ENCODE results near the genes SLC22A3 and LPA.

GRCh38 chr6:159126508-159127022 lies 42.6 kb upstream of the FNDC1 start:
- RRBS = no CpG with 5 or more reads among the region's 5 CpGs

- RRBS = no CpG with 5 or more reads among the region's 16 CpGs
Measured at GRCh38 chr6:159680775-159681906, 11.9 kb downstream of the SOD2 start.

DNA sequence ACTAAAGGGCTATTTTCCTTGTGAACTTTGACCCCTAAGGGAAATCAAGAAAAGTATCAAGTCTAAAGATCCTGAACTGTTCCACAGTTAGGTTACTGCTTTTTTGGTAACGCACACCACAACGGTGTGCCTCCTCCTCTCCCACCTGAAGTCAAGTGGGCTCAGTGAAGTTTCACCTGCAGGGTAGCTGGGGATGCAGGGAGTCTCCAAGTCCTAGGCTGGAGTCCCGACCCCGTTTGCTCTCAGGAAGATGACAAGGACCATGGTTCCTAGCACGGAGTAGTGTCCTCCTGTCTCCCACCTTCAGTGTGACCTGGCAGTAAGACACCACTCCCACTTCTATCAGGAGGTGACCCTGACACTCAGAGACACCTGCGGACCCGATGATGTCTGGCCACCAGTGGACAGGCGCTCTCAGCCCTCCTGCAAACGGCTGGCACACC lies 1.2 kb downstream of the SOD2 start:
- RRBS = no CpG with 5 or more reads among the region's 9 CpGs

DNA sequence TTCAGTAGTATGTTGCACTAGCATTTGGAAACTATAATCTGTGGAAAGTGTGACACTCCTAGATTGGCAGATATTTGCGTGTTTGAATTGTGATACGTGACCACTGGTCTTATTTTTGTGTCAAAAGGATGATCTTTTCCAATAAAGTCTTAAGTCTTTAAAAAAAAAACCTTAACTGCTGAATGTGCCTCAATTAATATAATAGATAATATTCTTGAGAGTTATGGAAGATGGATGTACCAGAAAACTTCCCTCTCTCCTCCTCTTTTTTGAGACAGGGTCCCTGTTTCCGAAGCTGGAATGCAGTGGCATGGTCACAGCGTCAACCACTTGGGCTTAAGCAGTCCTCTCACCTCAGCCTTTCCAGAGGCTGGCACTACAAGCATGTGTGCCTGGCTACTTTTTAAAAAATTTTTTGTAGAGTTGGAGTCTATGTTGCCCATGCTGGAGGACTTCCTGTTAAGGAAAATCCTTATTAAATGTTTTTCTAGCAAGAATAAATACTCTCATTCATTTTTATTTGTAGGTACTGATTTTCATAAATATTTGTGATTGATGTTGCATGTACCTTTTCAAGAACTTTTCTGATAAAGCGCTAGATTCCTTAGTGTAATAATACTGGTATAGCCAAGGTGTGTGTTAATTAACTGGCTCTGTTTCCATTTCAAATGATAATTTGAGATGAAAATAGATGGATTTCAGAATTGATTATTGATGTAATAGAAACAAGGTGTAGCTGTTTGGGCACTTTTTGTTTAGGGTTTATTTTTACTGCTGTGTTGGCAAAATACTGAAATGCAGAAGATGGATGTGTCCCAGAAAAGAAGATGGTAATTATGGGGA lies 9.1 kb upstream of the ACAT2 start:
- RRBS = no CpG with 5 or more reads among the region's 5 CpGs

DNA sequence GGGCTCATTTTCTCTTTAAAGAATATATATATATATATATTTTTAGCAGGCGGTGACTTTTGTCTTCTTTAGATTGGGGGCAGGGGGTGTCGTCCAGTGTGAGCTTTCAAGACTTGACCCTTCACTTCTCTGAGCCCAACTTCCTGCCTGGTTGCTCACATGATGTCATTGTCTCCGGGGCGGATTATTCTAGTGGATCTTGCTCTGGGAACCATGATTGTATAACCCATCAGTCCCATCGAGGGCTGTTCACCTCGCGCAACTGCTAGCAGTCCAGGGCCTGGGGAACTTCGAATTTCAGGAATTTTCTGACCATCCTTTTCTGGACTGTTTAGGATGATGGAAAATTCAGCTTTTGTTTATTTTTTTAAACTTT lies 1.0 kb downstream of the IGF2R start:
- RRBS = no CpG with 5 or more reads among the region's 8 CpGs

DNA sequence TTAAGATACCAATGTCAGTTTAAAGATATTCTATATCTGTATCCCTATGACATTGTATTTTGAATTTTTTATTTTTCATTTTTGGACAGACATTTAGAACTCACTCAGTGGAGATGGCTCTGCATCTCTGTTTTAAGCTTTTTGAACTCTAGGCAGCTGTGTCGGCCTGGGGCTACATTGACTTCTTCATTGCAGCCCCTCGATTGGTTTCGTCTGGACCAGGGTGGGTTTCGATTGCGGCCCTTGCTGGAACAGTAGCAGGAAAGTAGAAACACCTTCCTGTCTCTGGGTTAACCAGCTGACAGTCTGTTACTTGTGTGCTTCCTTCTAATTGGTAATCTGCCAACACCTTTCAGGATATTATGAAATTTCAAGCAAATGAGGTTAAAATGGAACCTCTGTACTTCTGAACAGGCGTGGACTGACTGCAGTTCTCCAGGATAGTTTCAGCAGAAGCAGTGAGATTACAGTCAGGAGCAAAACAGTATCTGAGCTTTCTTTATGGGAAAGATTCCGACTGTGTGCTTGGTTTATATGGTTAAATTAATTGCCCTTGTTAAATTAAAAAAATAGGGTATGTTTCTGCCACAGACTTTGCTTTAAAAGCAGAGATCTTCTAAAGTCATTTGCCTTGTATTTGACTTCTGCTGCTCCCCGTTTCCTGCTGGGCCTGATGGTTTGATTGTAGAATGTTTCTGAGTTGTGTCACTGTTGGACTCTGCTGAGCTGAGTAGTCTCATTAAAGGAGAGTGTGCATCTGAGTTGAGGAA lies 14.3 kb downstream of the IGF2R start:
- RRBS = no CpG with 5 or more reads among the region's 8 CpGs

DNA sequence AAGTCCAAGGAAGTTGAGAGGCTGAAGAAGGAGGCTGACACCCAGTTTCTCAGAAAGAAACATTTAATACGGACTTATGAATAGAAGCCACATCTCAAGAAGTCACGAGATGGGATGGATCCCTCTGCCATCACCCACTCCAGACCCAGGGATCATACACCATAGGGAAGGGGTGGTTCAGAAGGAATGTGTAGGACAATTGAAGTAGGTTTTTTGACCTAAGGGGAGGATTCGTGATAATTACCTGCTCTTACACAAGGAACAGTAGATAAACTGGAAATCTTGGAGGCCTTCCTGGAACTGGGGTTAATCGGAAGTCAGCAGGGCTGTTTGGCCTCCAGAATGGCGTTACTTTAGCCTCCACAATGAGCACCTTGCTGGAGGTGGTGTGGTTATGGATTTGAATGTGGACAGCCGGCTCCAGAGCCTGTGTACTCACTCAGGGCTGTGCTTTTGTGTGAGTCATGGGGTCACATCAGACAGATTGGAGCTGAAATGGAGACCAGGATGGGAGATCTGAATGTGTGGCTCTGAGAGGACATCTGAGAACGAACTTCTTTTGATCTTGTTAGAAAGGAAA lies 30.2 kb downstream of the IGF2R start:
- RRBS = no CpG with 5 or more reads among the region's 7 CpGs

DNA sequence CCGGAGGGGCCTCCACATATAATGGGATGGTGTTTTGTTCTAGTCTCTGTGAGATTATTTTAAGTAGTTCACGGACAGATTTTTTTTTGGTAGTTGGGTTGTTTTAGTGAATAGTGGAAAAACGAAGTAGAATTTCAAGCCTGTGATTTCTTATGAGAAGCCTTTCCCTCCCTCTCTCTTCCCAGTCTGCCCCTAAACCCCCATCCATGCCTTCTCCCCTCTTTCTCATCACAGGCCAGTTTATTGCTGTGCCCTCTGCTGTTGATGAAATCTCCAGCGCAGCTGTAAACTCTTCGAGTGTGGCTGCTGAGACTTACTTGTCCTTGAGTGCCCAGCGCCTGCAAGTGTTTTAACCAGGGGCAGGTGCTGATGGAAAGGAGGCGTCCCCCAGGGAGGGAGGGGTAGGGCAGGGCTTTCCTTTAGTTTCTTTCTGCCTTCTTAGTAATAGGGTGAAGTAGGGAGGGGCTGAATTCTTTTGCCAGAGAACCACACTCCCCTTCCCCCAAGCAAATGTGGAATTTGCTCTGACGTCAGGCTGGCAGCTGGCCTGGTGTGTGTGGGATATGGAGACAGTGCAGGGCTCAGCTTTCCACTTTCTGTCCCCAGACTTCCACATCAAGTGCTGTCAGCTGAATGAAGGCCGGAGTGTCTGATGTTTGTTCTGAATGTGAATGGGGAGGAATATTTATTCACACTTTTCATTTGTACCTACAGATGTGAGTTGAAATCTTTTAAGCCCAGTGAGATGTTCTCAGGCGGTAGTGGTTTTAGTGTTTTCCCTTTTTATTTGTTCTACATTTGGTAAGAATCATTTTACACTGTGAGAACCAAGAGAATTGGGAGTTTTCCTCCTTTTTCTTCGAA lies 61.2 kb downstream of the IGF2R start:
- RRBS = no CpG with 5 or more reads among the region's 11 CpGs

DNA sequence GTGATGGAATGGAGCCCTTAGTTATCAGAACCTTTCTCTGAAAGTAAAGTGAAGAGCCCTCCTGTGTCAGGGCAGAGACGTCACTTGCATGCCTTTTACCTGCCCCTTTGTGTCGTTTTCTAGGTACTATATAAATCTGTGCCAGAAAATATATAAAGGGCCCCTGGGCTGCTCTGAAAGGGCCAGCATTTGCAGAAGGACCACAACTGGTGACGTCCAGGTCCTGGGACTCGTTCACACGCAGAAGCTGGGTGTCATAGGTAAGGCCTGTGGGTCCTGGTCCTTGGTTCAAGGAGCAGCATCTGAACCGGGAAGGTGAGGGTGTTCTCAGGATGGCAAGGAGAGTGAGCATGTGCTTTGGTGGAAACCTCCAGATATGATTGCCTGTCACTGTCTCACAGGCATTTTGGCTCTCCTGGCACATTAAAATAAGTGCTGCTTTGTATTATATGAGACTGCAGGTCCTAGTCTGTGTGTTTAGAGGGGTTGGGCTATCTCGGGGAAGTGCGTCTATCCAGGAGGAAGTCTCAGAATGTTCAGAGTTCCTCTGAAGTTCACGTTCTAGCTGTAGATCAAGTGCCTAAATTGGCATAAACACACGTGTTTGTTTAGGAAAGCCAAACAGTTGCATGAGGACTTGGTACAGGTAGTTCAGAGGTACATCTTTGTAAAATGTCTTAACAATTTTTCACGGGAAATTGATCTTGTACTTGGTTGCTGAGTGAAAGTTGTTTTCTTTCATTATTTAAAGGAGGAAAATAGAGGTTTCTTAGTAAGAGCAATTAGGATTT lies 36.5 kb upstream of the SLC22A1 start:
- RRBS = no CpG with 5 or more reads among the region's 11 CpGs

GRCh38 chr6:160120168-160120472 lies 1.5 kb upstream of the SLC22A1 start:
- RRBS = no CpG with 5 or more reads among the region's 1 CpG

GRCh38 chr6:160124793-160125402 lies 3.3 kb downstream of the SLC22A1 start:
- RRBS = no CpG with 5 or more reads among the region's 7 CpGs

DNA sequence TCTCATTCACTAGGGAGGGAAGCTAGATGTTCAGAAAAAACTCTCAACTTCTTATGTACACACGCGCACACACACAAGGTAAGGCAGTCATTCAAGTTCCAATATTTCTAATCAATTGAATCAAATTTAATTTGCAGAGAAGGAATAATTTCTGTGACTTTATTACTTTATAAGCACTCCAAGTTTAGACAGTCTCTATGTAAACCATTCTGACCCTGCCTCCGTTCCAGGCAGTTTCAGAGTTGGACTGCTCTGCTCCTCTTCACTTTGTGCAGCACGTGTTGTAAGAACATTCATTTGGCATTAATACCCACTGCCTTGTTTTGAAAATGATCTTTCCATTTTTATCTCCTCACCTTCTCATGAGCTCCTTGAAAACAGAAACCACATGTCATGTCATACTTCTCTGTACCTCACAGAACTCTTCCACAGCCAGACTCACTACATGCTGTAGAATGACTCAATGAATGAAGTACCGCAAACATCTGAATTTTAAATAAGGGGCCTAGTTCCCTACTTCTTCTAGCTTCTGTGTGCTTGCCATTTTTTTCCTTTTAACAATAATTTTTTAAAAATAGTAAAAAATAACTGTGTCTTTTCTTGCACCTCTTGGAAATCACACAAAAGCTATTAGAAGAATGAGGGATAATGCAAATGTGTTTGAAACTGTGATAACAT lies 25.6 kb downstream of the SLC22A1 start:
- RRBS = no CpG with 5 or more reads among the region's 5 CpGs

DNA sequence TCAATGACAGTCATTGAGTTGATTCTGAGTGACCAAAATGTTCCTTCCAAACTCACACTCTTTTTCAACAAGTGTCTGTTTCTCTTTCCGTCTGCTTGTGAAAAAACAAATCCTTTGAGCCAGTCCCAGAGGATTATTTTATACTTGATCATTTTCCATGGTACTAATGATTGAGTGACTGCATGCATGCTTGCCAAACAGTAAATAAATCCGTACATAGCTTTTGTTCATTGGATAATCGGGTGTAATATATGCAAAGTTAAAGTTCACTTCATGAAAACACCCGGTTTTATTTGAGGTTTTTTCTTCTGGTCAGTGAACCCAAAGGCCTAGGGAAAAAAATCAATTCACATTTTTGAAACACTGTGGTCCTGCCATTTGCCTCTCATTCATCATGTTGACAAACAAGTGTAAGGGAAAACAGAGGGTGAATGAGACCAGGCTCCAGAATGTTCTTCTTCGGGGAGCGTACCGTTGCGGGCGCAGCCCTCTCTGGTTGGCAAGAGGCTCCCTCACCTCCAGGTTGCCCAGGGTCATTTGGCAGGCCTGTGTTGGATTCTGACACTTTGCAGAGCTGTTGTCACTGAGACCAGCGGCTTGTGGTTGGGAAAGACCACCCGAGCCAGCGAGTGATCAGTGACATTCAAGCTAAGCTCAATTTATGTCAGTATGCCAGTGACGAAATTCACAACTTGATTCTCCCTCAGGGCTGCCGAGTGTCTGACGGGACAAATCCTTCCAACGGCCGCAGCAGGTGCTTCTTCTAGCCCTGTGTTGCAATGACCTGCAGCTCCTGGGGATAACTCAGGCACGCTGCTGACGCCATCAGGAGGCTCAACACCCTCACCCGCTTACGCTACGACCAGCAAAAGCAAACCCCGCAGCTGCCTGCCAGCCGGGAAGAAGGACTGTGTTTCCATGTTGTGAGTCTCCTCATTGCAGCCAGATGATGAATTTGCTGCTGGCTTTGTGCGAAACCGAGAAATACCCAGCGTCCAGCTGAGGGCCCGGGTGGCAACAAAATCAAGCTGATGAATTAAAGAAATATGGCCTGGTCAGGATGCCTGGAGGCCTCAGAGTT lies 16.8 kb upstream of the SLC22A2 start:
- RRBS = no CpG with 5 or more reads among the region's 28 CpGs

DNA sequence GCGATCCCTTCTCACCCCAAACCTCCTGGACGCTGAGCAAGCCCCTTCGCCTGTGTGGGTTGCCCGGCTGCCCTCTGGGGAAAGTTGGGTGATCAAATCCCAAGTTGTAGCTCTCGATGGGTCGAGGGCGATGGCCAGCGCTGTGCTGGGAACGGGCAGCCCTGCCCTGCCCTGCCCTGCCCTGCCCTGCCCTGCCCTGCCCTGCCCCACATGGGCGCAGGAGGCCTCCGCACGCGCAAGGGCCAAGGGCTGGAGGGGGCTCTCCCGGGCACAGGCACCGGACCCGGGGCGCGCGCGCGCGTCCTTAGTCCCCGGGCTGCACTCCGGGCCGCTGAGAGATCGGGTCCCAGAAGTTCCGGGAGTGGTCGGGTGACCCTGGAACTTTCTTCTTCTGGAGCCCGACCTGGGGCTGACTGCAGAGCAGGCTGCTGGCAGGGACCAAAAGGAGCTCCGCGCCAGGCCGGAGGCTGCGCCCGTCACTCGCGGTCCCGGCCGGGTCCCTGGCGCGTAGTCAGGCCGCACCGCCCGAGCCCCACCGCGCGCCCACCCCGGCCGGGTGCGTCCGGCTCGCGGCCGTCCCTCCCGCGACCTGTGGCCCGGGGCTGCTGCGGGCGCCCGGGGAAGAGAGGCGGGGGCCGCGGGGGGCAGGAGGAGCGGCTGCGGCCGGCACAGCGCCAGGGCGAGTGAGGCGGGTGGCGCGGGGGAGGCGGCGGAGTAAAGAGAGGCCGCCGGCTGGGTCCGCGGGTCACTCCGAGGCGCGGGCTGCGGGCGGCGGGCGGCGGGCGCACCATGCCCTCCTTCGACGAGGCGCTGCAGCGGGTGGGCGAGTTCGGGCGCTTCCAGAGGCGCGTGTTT lies at the start of gene SLC22A3:
TSS of gene SLC22A3 (plus strand) at position 748 of the 855 bp plus-strand sequence.
- RRBS = no CpG with 5 or more reads among the region's 94 CpGs

DNA sequence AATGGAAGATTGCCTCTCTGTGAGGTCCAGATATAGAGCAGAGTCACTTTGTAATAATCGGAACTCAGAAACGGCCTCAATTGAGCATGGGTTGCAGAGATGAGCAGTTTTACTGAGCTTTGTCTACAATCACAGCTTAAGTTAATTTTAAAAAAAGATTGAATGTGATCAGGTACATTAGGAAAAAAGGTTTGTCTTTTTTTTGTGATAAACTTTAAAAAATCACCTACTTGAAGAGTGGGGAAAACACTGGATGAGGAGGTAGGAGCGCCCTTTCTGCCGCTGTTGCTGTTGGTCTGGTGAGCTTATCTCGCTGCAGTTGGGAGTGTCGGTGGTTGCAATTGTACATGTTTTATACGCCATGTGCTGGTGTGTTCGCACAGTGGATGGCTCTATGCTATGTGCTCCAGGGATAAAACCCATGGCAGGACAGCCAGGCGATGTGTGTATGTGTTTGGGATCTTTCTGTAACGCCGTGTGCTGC lies 1.5 kb downstream of the SLC22A3 start:
- RRBS = no CpG with 5 or more reads among the region's 11 CpGs

- RRBS = no CpG with 5 or more reads among the region's 6 CpGs
Measured at GRCh38 chr6:160431135-160431429, 82.9 kb downstream of the SLC22A3 start.

DNA sequence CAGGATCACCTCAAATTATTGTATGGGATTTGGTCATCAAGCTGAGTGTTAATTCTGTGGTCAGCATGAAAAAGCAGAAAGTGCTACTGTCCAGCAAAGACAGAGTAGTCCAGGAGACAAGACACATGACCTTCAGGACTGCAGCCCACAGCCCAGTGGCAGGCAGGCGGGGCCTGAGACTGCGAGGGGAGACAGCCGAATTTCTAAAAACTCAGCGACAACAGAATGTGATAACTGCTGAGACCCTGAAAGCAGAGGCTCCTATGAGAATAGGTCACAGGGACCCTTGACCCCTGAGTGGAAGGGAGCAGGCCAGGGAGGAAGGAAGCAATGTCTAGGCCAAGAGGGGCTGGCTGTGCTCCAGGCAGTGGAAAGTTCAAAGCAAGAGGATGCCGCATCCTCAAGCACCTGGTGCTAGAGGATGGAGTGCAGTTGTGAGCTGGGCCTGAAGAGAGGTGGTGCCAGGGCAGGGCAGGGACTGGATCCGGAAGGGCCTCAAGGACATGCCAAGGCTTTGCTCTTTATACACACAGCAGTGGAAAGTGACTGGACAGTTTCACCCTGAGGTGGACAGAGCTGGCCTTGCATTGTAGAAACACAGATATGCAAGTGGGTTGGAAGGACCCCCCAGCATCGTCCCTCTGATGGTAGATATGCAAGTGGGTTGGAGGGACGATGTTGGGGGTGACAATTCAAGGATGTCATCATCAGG lies 96.9 kb downstream of the SLC22A3 start:
- RRBS = no CpG with 5 or more reads among the region's 8 CpGs

DNA sequence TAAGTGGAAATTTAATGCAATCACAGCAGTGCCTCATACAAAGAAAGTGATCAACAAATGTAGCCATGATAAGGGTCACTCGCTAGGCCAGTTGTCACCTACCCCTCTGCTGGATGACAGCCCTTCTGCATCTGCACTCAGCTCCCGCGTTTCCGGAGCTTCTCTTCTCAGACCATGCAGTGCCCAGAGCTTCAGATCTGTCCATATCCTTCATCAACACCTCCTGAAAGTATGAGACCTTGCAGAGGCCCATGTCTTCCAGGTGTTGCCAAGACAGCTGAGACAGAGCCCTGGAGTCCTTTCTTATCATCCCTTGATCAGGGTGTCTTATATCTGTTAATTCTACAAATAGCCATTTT lies 142.2 kb downstream of the LPA start:
- RRBS = no CpG with 5 or more reads among the region's 4 CpGs

- RRBS = no CpG with 5 or more reads among the region's 1 CpG
Measured at GRCh38 chr6:160664155-160664656, at the start of gene LPA. Gene LPA, minus strand, starts transcription at chr6:160664275.

DNA sequence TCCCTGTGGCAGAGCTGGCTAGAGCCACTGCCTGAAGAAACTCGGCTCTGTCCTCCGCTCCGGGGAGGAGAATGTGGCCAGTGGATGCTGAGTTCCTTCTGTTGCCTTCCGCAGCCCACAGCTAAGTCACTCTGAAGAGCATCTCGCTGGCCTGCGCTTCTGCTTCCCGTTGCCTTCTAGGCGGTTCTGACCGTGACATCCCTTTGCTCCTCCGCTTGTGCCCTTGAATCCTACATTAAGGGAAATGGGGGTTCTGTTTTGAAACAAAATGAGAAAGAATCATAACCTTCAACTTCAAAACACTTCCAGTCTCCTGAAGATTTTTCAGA lies 135.2 kb downstream of the PLG start:
- RRBS = no CpG with 5 or more reads among the region's 10 CpGs

Data from Jurkat, Clone E6-1 (cell line).